Osteocyte (in vitro differentiated cells): ENCODE results near the gene MSTN.

DNA sequence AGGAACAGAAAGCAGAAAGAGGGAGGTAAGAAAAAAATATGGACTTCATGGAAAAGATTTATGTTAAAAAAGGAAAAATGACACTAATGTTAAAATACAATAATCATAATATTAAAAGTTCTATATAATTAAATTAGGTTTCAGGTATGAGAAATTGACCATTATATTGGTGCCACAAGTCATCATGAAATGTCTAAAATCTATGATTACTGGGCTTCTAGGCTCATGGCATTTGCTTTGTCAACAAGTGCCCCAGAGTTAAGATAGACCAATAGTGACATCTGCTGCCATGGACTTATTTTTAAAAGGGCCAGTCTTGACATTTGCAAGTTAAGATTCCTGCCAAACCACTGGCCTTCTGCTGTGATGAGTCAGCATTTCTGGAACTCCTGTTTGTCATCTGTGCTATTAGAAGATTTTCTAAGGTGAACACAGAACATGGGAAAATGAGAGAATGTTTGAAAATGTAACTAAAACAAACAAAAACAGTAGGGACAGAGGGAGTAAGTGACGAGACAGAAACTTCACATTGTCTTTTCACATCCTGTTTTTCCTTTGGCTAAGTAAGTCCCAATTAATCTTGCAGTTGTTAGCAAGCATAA lies 93.8 kb upstream of the WDR75 start:
- PRO-cap: unidirectional peak, plus-strand start at position 540 of the sequence

GRCh38 chr2:190062615-190062983 lies at the start of gene MSTN:
MSTN (minus strand) TSS chr2:190062729.
- PRO-cap: no peak

DNA sequence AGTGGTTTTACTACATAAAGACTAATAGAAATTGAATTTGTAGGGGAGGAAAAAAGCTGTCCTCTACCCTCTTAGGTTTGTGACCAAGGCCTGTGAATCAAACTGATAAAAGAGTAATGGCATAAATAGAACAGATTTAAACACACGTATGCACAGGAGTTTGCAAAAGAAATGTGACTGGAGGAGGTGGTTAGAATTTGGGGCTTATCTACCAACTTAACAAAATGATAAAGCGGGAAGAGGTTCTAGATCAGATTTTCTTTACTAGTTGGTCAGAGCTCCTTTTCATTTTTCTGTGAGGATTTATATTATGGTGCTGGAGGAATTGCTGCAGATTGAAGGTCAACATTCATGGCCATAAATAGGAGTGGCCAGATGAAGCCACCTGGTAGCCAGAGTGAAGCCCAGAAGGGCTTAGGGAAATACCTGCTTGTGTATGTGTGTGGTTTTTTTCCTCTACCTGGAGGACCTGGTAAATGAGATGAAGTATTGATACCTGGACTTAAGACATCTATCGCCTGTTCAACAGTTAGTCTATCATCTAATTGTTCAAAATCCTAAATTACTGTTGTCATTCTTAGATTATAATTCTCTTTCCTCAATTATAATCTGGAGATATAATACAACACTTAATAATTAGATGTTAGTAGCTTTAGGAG lies 4.7 kb downstream of the C2orf88 start:
- PRO-cap: no peak

GRCh38 chr2:190404567-190405000 lies 3.6 kb upstream of the MFSD6 start:
- PRO-cap: no peak

DNA sequence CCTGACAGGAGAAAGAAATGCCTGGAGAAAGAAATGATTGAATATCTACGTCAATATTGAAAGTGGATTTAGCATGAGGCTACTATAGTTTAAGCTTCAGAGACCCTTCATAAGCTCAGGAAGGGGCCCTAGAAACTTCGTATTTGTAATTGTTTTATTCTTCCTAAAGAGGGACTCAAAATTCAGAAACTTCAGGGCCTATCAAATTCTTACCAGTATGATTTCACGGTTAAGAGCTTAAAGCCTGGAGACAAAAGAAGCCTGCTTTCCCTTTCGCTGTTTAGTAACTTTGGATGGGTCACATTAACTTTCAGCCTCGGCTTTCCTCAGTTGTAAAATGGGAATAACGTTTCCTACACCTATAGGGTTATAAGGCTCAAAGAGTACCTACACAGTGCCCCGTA lies 1.1 kb upstream of the MFSD6 start:
- PRO-cap: no peak

- PRO-cap: no peak
Observed at GRCh38 chr2:190499771-190500790, 34.4 kb downstream of the NEMP2 start.

DNA sequence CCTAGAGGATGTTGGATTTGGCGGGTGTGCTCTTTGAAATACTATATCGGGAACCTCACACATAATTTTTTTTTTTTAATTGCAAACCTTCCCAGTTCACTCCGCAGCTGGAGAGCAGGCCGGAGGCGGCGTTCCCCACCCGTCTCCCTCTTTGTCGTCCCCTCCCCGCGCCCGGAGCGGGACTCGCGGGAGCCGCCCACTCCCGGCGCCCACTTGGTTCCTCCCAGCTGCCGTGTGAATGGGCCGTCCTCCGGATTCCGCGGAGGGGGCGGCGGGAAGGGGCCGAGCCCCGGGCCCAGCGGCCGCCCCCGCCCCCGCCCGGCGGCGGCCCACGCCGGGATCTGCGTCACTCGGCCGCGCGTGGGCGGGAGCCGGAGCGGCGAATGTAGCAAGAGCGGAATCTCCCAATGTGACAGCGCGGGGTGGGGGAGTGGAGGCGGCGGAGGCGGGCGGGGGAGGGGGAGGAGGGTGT lies 297 bp upstream of the NAB1 start:
- PRO-cap: bidirectional peak, plus-strand start at position 99 of the sequence, minus-strand start outside the sequence; bidirectional peak, plus-strand start at position 349 of the sequence, minus-strand start at position 236 of the sequence

GRCh38 chr2:190679780-190680203 lies 30.9 kb downstream of the NAB1 start:
- PRO-cap: no peak

GRCh38 chr2:190883641-190884501 lies 3.2 kb downstream of the GLS start:
- PRO-cap: no peak

DNA sequence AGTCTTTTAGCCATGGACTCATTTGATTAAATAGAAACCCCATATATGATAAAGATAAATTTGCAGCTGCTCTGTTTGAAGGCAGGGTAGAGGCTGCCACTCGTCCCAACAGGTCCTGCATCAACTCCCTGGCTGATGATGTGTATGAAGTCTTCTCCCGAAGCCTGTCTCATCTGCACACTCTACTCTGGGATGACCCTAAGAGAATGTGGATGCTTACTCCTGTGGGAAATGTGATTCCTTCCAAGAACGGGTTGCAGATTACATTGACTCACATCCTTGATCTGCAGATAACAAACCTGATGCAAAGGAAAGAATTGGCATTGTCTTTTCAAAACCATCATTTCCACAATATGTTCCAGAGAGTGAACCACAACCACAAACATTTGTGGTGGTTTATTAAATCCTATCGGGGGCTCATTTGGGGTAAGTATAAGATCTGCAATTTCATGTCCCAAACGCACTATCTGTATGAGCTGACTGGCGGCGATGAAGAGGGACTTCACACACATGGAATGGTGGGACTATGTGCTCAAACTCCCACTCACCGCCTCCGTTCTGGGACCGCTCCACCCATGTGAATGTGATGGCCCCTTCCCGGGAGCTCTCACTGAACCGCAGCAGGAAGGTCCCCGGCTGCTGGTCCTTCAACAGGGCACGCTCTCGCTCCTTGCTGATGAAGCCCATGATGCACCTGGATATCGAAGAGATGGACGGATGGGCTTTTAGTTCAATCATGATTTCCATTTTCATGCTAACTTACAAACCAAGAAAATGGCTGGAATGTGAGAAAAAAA lies 35.5 kb downstream of the STAT1 start:
- PRO-cap: no peak

GRCh38 chr2:191012321-191013086 lies 1.5 kb downstream of the STAT1 start:
- PRO-cap: no peak

DNA sequence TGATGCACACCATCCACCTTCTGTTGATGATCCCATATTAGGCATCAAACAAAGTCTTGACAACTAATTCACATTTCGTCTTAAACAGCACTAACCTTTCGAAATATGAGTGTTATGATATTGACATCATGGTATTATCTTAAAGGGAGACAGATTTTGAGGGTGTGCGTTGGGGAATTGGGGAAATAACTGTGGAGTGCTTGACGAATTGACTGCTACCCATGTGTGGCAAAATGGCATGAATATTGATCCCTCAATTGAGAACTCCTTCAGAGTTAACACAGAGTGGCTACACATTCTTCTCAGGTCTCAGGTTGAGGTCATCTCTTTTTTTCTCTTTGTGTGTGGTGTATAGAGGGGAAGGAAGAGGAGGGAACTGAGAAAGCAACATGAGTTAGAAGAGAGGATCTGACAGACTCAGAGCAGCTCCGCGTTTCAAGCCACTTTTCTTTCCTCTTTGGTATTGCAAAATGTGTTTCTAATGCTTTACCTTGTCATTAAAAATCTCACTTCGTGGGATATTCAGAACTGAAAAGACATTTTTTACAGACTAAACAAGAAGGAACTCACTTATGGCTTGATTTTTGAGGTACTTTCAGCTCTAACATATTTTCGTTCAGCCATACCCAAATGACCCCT lies 22.7 kb downstream of the STAT4 start:
- PRO-cap: no peak

- PRO-cap: no peak
Observed at GRCh38 chr2:191169449-191170296, 18.9 kb upstream of the STAT4 start.

DNA sequence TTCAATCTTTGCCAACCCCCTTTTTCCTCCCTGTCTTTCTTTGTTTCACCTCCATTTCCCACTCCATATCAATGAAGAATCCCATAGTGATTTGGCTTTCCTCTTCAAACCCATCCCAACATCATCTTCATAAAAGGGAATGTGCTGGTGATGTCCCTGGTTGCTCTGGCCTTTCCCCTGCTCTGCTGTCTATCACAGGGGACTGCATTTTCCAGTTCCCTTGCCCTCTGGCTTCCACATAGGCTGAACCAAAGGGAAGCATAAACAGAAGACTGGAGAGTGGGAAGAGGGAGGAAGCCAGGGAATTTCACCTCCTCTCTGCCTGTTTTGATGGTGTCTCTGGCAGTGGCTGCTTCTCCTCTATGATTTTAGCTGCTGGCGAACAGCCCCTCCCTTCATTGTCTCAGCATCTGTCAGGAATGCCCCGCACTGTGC lies 12.5 kb upstream of the MYO1B start:
- PRO-cap: no peak

DNA sequence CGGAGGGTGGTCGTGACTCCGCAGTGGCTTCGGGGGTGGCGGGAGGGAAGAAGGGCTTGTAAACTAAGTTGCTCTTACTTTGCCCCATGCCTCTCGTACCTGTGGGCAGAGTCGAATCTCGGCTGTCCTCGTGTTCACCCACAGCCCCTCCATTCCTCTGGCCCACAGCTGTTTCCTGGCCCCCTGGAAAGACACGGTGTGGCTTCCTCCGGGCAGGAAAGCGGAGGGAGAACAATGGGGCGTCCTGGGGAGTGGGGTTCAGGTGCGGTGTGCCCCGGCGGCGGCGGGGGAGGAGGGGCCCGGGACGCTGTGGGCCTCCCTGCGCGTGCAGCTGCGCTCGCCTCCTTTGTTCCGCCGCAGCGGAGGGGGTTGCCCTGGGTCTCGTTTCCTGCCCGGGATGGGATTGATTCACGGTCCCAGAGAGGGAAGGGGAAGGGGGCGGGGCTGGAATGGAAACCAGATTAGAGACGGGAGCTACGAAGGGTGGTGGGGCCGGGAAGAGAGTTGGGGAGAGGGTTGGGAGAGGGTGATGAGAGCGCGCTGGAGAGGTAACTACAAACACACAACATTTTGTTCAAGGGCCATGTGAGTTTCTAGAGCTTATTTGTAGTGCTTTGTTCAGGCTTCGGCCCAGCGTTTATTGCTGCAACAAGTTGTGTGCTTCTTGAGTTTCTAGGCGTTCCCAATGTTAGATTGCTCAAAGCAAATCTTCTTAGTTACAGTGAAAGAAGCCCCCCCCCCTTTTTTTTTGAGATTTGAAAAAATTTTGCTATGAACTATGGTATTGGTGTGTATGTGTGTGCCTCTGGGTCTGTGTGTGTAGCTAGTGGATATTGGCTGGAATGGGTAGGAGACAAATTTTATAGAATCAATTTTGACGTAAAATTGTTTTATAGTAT lies 865 bp downstream of the MYO1B start:
- PRO-cap: bidirectional peak, plus-strand start at position 433 of the sequence, minus-strand start at position 405 of the sequence

DNA sequence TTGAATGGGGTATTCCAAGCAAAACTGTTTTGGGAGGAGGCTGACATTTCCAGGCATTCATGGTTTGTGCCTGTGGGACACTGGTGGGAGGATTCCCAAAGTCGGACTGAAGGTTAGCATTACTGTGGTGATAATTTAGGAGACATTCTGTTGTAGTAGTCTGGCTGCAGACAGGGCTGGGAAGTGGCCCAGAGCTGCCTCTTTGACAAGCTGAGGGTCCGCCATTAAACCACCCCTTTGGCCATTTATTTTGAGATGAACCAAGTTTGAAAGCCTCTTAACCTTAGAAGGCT lies 1.8 kb downstream of the MYO1B start:
- PRO-cap: no peak

DNA sequence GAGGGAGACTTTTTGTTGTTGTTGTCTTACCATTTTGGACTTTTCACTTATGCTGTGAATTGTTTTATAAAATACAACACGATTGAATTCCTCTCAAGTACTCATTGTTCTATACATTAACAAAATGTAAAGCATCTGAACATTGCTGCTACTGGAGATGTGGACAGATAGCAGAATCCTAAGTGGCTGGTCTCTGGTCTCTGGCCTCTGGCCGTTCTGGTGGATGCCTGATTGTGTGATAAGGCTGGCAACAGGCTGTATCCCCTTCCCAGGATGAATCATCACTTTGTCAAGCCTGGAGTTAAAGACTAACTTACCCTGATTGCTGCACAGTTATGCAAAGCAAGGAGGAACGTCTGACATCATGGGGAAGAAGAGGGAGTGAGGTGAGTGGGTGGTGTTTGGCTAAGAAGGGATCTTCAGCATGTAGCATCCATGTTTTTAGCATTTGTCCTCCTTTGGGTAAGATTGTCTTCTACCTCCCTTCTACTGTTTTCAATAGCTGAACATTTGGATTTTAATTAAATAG lies 2.5 kb downstream of the MYO1B start:
- PRO-cap: unidirectional peak, minus-strand start at position 218 of the sequence

- PRO-cap: no peak
Observed at GRCh38 chr2:191325182-191325785, 80.1 kb downstream of the MYO1B start.

- PRO-cap: no peak
Observed at GRCh38 chr2:191360453-191361277, 115.5 kb downstream of the MYO1B start.

- PRO-cap: no peak
Observed at GRCh38 chr2:191370086-191371024, 125.2 kb downstream of the MYO1B start.